ENCODE measurements around the gene ACBD7.

- RRBS, result no CpG with 5 or more reads among the region's 11 CpGs
Measured at GRCh38 chr10:14548483-14548896, 217.8 kb upstream of the FRMD4A start.

GRCh38 chr10:14553992-14555005 is 220.4 kb downstream of the FAM107B start:
- RRBS, result no CpG with 5 or more reads among the region's 6 CpGs

- RRBS, result no CpG with 5 or more reads among the region's 13 CpGs
Measured at GRCh38 chr10:14559923-14560734, 214.6 kb downstream of the FAM107B start.

DNA sequence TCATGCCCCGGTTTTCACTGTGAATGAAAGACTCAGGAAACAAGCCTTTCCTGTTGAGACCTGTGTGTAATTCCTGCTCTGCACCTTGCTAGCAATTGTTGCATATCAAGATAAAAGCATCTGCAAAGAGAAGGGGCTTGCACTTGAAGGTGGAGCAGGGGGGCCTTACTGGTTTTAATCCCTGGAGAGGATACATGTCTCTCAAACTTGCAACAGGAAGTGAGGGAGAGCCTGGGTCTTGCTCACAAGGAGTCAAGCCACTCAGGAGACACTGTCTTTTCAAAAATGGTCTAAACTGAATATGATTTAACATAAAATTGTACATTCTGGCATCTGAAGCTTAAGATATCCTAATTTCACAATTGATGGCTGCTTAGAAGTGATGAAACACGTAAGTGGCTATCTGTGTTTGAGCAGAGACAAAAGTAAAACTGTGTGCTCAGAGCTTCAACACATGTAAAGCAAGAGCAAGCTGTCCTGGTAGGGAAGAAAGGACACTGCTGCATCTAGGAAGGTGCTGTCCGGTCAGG is 157.4 kb downstream of the FAM107B start:
- RRBS, result no CpG with 5 or more reads among the region's 3 CpGs

- RRBS, result no CpG with 5 or more reads among the region's 1 CpG
Measured at GRCh38 chr10:14670386-14670864, 104.3 kb downstream of the FAM107B start.

DNA sequence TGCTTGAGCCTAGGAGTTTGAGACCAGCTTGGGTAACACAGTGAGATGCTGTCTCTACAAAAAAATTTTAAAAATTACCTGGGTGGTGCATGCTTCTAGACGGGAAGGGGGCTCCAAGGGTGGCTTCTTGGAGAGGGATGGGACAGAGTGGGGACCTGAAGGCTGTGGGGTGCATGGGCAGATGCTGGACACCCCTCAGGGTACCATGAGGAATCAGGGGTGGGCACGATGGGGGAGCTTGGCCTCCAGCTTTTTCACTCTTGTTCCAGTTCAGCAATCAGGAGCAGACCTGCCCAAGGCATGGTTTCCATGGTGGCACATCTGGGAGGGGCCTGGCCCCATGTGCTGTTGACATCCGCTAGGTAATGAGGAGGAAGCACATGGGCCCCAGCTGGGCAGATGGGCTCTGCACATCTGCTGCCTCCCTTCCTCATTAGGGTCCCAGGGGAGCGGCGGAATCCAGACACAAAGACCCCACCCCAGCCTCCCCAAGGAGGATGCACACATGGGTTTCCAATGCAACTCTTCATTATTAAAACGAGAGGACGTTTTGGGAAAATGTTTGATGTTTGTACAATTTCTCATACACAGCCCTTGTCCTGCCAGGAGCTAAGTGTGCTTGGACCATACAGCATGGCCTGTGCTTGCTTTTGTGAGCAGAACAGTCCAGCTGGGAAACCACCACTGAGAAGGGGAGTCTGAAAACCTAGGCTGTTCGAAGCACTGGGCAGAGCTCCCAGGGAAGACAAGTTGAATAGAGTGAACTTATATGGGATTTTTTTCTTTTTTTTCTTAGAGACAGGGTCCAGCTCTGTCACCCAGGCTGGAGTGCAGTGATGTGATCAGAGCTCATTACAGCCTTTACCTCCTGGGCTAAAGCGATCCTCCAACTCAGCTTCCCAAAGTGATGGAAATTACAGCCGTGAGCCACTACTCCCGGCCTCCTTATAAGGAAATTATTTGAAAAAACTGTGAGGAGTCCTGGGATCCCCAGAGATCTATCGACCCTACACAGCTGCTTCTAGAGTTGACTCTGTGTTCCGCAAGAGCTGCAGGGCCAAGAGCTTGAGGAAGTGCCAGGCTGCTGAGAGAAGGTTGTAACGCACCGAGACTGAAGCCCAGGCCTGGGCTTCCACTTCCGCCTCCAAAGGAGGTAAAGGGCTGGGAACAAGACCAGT is 23.6 kb downstream of the FAM107B start:
- RRBS, result no CpG with 5 or more reads among the region's 16 CpGs

DNA sequence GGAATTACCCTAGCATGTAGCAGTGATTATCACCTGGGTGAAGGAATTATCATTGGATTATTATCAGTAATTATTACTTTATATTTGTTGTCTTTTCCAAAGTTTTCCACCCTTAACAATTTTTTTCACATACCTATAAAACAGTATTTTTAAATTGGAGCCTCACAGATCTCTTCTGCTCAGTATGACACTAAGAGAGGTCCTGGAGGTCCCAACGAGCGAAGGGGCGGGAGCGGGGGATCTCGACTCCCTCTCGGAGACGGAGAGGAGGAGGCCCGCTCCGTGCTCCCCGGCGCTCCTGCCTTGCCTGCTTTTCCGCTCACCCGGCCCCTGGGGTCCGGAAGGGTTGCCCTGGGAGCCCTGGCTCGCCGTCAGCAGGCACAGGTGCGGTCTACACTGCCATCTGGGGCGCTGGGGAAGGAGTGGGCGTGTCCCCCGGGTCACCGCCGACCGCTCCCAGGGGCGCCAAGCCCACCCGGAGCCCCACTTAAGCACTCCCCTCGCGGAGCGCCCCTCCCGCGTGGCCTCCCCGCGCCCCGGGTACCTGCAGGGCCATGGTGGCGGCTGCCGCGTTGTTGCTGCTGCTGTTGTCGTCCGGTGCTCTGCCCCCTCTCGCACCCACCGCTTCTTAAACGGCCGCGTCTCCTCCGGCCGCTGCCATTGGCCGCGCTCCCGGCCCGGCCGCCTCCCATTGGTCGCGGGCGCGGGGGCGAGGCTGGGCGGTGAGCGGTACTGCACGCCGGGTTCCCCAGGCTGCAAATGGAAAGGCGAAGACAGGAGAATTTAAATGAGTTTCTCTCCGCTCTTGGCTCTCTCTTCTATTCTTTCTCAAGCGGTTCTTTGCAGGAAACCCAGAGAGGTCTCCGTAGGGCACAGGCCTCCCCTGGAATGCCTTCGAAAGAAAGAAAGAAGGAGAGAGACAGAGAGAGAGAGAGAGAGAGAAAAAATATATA is at the start of gene ACBD7:
Gene ACBD7, minus strand, starts transcription at position 604 of the 953 bp plus-strand sequence.
- RRBS, result 4% methylated on average over 41 of the region's 64 CpGs

DNA sequence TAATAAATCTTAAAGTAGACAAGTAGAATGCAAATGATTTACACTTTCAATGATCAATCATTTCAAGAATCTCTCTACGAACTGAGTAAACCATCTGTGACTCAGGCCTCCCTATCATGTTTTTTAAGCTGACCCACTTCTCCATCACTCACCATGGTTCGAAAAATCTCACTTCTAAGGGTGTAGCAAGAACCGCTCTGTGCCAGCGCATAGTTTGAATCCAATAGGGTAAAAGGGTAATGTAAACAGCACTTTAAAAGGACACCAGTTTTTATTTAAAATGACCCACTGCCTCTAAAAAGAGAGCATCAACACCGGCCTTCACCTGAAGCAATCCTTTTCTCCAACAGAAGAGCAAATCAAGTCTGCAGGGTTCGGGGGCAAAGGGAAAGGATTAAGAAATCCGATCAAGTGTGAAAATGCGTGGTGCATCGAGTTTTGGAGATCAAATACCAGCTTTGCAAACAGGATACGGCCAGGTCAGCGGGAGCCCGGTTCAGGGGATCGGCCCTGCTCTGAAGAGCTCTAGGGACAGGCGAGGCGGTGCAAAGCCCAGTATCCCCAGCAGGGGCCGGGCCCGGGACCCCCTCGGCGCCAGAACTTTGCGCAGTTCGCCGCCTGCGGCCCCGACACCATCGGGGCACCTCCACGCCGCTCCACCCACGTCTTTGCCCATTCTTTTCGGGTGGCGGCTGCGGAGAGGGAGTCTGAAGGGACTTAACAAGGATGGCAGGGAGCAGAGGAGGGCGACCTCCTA is 961 bp downstream of the NMT2 start:
- RRBS, result 19% methylated on average over 4 of the region's 32 CpGs

DNA sequence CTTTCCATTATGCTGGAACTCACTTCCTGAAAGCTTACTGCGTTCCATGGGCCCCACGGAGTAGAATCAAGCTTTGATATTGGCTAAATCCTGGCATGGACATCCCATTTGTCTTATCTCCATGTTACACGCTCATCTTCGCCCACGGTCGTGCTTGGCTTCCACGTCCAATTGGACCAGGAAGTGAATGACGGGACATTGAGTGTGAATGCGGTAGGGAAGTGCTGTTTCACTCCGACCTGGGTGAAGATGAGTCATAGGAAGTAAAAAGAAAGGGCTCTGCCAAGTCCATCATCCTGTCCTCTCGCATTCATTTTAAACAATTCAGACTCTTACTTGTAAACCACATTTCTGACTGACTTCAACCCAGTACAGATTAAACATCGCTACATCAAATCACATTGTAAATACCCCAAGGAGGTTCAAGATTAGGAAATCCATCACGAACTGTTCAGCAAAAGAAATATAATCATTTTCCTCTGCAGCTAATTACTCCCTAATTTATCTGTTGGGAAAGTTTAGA is 45.4 kb downstream of the FAM171A1 start:
- RRBS, result no CpG with 5 or more reads among the region's 13 CpGs

DNA sequence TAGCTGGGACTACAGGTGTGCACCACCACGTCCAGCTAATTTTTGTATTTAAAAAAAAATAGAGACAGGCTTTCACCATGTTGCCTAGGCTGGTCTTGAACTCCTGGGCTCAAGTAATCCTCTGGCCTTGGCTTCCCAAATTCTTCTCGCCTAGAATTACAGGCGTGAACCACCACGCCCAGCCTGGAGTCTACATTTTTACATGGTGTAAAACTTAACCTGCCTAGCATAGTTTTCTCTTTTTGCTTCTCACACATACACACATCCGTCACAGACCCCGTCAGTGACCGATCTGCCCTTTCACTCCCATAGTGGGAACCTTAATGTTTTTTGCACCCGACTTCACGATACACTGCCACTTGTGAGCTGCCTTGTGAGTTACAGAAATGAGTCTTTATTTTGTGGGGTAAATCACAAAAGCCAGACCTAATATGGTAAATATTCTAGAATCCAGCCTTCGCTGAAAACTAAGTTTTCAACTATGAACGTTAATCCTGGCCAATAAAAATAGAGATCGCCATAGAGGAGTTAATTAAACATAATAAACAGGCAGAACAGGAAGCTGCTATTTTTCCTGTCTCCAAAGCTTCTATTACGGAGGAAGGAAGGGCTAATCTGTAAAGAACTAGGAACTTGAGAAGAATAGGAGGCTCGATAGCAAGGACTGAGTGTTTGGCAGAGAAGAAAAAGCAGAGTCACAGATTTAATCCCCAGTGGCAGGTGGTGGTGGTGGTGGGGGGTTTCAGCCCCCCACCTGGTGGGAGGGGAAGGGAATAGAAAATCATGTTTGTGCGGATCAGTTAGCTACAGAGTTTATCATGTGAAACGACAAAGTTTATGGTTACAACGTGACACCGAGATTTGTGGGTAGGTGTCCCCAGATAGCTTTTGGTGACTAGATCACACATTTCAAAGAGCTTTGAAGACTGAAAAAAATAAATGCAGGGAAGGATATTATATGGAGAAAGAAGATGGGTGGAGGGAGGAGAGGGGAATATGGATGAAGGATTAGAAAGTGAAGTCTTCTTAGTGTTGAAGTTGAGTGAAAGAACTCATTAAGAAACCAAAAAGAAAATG is 14.7 kb upstream of the FAM171A1 start:
- RRBS, result no CpG with 5 or more reads among the region's 18 CpGs

GRCh38 chr10:15395843-15396337 is 24.8 kb upstream of the FAM171A1 start:
- RRBS, result no CpG with 5 or more reads among the region's 3 CpGs

- RRBS, result no CpG with 5 or more reads among the region's 8 CpGs
Measured at GRCh38 chr10:15669072-15669727, 50.5 kb downstream of the ITGA8 start.

- RRBS, result no CpG with 5 or more reads among the region's 5 CpGs
Measured at GRCh38 chr10:15672474-15672948, 47.2 kb downstream of the ITGA8 start.

GRCh38 chr10:15809396-15809726 is 50.9 kb downstream of the MINDY3 start:
- RRBS, result no CpG with 5 or more reads among the region's 5 CpGs

DNA sequence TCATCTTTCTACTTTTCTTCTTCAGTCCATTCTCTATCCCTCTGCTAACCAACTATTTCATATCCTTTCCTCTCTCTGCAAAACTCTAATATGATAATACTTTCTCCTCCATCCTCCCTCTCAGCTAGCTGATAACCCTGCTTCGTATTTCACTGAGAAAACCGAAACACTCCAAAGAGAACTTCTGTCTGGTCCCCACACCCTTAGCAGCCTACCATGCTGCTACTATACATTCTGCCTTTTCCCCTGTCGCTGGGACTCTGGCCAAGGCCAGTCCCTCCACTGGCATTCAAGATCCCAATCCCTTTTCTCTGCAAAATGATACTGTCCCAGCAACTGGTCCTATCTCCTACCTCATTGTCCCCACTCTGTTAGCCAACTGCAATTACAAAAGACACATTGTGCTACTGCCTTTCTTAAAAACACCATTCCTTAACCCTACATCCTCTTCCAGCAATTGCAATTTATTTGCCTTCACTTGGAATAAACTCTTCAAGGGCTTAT is 113.6 kb upstream of the C1QL3 start:
- RRBS, result no CpG with 5 or more reads among the region's 3 CpGs

DNA sequence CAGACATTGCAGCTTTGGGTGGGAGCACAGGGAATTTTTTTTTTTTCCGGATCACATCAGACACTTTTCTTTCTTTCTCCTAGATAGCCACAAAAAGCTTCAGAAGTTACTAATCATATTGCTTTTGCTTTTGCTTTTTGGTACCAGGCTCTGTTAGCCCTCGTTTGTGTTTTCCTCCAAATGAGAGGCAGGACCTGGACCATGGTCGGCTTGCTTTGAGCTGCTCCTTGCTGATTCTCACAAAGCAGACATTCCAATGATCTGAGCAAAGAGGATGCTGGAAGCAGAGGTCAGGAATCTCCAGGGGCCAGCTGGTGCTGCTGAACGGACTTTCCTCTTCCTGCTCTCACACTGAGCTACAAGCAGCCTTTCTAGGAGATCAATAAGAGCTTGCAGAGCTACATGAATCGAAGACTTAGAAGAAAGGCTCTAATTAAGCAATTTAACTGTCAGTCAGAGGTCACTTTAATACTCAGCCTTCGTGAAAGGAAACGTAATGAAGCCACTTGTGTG is 151.1 kb upstream of the RSU1 start:
- RRBS, result no CpG with 5 or more reads among the region's 7 CpGs

- RRBS, result no CpG with 5 or more reads among the region's 10 CpGs
Measured at GRCh38 chr10:17031604-17032223, 97.9 kb downstream of the CUBN start.

DNA sequence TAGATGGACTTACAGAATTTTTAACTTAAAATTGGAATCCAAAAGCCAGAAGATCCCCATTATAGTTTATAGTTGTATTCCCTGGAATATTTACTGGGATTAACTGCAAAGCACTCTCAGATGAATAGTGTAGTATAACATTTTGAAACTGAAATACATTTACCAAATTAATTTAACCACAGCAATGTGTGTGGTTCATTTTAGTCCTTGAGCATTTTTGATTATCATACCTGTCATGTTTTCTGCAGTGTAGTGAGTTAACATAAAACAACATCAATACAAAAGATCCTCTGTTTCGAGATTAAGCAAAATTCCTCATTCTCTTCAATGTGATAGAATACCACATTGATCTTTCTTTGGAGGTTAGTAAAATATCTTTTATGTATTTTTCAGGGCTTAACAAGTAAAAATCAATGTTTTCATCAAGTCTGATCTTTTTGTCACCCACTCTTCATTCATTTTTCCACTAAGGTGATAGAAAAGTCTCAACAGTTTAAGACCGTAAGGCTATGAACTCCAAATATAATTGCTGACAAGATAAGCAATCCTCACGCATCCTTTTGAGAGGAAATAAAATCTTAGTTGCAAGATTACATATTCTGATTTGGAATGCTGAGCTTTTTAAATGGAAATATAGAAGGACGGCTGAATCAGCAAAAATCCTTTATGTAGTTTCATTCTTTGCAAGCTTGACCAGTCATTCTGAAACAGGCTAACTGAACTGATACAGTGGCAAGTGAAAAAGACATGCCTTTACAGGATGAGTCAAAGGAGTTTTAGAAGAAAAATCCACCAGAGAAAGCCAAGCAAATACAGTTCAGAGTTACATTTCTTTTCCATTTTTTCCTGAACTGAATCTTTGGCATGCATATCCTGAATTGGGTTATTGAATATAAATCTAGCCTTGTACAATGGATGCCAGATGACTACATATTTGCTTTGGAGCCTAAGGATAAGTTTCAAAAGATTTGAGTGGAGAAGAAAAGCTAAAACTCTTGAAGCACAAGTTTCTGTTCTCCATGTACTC is 4.1 kb downstream of the VIM start:
- RRBS, result no CpG with 5 or more reads among the region's 4 CpGs

- RRBS, result no CpG with 5 or more reads among the region's 5 CpGs
Measured at GRCh38 chr10:17234533-17234936, 6.5 kb downstream of the VIM start.